Measurements from ENCODE around the gene ST6GALNAC2.

GRCh38 chr17:76361795-76362283 is 8.1 kb upstream of the PRPSAP1 start:
- PRO-cap, 7 experiments: peak in 1 of 7 experiments; most common plus-strand start chr17:76362086 (in 1); most common minus-strand start chr17:76361938 (in 1)
- RAMPAGE, long total RNA, 2 experiments: no peak in any of the 2 experiments

- PRO-cap, 7 experiments: no peak in any of the 7 experiments
- RAMPAGE, long total RNA, 2 experiments: no peak in any of the 2 experiments
These were observed 13.7 kb upstream of the SPHK1 start for GRCh38 chr17:76370676-76371231.

- PRO-cap, 7 experiments: no peak in any of the 7 experiments
- RAMPAGE, long total RNA, 2 experiments: no peak in any of the 2 experiments
These were observed 12.3 kb upstream of the SPHK1 start for GRCh38 chr17:76372110-76372571.

DNA sequence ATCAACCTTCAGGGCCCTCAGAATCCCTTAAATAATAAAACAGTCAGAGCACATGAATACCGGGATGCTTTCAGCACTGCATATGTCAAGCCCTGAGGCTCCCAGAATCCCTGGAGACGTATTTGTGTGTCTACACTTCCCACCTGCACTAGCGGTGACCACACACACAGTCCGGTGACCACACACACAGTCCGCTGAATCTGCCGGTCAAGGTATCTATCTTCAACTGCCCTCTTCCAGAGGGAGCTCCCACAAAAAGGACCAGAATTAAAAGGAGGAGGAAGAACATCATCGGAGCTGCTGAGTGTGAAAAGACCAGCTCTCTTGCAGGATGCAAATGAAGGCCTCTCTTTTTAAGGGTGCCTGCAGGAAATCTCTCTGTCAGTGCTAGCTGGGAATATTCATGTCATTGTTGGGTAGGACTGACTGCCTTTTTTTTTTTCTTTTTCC is 8.1 kb downstream of the UBE2O start:
- PRO-cap, 7 experiments: no peak in any of the 7 experiments
- RAMPAGE, long total RNA, 2 experiments: no peak in any of the 2 experiments

- PRO-cap, 7 experiments: no peak in any of the 7 experiments
- RAMPAGE, long total RNA, 2 experiments: no peak in any of the 2 experiments
These were observed 9.1 kb downstream of the RHBDF2 start for GRCh38 chr17:76491815-76492910.

DNA sequence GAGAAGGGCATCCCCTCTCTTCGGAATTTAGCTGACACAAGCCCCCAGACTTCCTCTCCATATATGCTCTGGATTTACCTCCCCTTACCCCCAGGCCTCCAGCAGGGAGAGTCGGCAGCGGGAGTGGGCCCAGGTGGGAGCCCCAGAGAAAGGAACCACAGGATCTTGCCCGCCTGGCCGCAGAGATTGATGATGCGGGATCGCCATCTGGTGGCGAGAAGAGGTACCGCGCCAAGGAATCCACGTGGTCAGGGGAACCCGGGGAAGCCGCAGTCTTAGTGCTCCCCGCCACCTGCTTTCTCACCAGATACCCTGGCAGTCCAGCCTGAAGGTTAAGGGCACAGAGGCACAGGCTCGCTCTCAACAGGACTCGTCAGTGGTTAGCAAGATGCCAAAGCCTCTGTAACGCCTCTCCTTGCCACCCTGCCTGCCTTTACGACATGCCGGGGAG is 5.1 kb upstream of the RHBDF2 start:
- PRO-cap, 7 experiments: no peak in any of the 7 experiments
- RAMPAGE, long total RNA, 2 experiments: no peak in any of the 2 experiments

DNA sequence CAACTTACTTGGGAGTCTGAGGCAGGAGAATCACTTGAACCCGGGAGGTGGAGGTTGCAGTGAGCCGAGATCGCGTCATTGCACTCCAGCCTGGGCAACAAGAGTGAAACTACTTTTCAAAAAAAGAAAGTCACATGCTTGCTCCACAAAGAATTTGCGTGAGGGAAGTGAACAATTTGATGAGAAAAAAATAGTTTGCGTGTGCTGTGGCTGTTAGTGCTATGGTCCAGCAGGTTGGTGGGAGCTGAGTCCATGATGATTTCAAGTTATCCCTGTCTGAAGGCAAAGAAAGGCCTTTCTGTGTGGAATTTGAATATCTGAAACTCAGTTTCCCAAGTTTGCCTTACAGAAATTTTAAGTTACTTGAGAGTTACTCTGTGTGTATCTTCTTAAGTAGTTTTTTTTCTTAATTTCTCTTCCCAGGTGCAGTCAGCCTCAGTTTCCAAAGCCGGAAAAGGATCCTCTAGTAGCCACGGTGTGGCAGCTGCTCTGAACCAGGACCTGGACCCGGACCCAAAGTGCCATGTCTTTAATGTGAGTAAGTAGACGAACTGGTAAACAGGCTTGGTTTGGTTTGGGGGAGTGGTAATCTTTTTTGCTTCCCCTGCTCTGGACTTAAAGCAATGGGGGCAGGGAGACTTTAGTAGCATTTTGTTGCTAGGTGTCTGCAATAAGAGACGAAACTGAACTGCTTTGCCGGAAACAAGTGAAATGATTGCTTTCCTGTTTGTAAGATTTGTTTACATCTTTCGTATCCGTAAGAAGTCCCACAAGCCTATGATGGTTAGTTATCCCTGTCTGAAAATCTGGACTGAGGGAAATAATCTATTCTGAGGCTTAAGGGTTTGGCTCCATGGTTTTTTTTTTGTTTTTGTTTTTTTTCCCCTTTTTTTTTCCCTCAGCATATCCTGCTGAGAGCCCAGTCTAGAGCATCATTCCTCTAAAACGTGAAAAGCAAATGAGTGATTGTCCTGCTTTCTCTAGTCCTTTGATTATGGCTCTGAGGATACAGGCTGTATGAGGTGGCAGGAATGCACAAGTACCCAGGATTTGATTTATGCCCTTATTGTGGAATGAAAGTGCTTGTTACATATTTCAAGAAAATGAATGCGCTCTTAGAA is 21.4 kb downstream of the PRCD start:
- PRO-cap, 7 experiments: peak in 1 of 7 experiments; most common plus-strand start position 295 of the sequence (in 1)
- RAMPAGE, long total RNA, 2 experiments: no peak in any of the 2 experiments

- PRO-cap, 7 experiments: no peak in any of the 7 experiments
- RAMPAGE, long total RNA, 2 experiments: no peak in any of the 2 experiments
These were observed 19.7 kb downstream of the ST6GALNAC2 start for GRCh38 chr17:76565562-76566666.

- PRO-cap, 7 experiments: no peak in any of the 7 experiments
- RAMPAGE, long total RNA, 2 experiments: no peak in any of the 2 experiments
These were observed 3.0 kb downstream of the ST6GALNAC2 start for GRCh38 chr17:76582556-76583176.

DNA sequence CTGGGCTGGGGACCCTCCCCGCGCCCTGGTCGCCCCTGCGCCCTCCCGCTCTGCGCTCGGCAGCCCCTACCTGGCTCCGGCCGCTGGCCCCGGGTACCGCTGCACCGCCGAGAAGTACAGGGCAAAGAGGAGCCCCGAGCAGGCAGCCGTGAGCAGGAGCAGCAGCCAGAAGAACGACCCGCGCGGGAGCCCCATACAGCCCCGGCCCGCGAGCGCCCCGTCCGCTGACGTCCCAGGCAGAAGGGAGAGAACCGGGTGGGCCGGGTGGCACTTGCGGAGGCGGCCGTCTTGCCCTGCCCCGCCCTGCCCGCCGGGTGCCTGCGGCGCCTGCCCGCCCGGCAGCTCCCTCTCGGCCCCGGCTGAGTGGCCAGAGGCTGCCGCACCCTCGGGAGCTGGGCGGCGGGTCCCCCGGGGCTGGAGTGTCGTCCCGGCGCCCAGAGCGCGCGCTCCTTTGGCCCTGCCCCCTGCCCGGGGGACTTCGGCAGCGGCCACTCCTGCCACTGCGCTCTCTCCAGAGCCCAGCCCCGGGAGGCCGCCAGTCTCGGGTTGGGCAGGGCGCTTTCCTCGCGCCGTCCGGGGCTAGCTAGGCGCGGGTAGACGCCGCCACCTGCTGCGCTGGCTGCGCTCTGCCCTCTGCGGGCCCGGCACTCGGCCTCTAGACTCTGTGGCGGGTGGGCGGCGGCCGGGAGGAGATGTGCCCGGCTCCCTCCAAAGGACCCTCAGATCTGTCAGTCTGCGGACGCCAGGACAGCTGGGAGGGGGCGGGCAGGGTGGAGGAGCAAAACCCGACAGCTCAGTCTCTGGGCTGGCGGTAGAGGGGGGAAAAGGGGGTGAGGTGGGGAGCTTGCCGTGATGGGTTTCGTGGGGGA is at the start of gene ST6GALNAC2:
Gene ST6GALNAC2, minus strand, starts transcription at position 247 of the 869 bp plus-strand sequence.
- PRO-cap, 7 experiments: peak in 3 of 7 experiments; most common plus-strand start position 538 of the sequence (in 1); most common minus-strand start position 453 of the sequence (in 2)
- RAMPAGE, long total RNA, 2 experiments: no peak in any of the 2 experiments

DNA sequence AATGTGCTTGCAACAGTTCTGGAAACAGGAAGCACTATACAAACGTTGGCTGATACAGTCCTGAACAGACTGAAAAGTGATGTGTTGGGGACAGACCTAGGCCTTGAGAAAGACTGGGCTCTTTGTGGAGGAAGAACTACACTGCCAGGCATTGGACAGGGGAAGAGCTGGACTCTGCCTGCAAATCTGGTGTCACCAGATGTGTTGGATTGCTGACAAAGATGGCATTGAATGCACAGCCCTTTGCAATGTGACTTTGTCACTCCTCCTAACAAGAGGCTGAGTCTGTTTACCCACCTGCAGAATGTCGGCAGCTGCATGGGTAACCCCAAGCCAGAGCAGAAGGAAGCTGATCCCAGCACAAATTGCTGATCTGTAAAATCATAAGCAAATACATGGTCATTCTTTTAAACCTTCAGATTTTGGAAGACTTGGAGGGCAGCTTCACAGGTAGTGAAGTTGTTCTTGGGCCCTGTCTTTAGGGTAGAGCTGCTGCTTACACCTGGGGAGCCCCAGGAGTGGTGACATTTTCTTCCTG is 12.5 kb upstream of the ST6GALNAC2 start:
- PRO-cap, 7 experiments: no peak in any of the 7 experiments
- RAMPAGE, long total RNA, 2 experiments: no peak in any of the 2 experiments

GRCh38 chr17:76687466-76687908 is 23.3 kb downstream of the MXRA7 start:
- PRO-cap, 7 experiments: peak in 2 of 7 experiments; most common plus-strand start chr17:76687617 (in 1); most common minus-strand start chr17:76687633 (in 1)
- RAMPAGE, long total RNA, 2 experiments: no peak in any of the 2 experiments

GRCh38 chr17:76735857-76736895 is 955 bp downstream of the SRSF2 start:
- PRO-cap, 7 experiments: peak in 7 of 7 experiments; most common plus-strand start chr17:76736577 (in 3); most common minus-strand start chr17:76736424 (in 4)
- RAMPAGE, long total RNA, 2 experiments: no peak in any of the 2 experiments

- PRO-cap, 7 experiments: no peak in any of the 7 experiments
- RAMPAGE, long total RNA, 2 experiments: no peak in any of the 2 experiments
These were observed 134.0 kb downstream of the MGAT5B start for GRCh38 chr17:77001974-77002877.

DNA sequence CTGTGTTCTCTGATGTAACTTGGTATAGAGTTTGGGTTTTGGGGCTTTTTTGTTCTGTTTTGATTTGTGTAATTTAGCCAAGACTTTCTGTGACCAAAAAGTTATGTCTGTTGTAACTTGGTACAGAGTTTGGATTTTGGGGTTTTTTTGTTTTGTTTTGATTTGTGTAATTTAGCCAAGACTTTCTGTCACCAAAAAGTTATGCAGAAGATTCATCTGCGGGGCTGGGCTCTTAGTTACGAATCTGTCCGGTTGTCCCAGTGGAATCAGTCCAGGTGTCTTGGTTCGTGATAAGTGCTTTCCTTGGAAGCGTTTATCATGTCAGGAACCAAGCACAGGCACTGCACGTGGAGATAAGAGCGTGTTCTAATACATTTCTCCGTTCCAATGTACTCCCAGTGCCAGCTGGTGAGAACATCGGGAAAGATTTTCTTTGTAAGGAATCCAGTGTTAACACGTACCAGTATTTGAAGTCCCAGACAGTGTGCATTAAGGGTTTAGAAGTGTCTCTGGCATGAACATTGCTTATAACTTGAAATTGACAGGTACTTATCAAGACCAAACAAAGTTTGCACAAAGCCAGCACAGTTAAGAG is 44.0 kb upstream of the SEC14L1 start:
- PRO-cap, 7 experiments: no peak in any of the 7 experiments
- RAMPAGE, long total RNA, 2 experiments: no peak in any of the 2 experiments

GRCh38 chr17:77141787-77142601 is 1.2 kb downstream of the SEC14L1 start:
- PRO-cap, 7 experiments: no peak in any of the 7 experiments
- RAMPAGE, long total RNA, 2 experiments: no peak in any of the 2 experiments

DNA sequence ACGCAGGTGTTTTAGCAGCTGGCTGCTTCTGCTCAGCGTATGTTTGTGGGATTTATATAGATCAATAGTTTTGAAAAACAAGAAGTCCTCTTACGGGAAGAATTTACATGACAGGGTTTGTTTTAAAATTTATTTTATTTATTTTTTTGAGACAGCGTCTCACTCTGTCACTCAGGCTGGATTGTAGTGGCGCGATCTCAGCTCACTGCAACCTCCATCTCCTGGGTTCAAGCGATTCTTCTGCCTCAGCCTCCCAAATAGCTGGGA is 3.6 kb downstream of the SEC14L1 start:
- PRO-cap, 7 experiments: no peak in any of the 7 experiments
- RAMPAGE, long total RNA, 2 experiments: no peak in any of the 2 experiments

- PRO-cap, 7 experiments: no peak in any of the 7 experiments
- RAMPAGE, long total RNA, 2 experiments: start-site peak on the plus strand in 1 of 2 experiments, at chr17:77169104-77169458 at its widest, 10 reads per replicate
These were observed 28.3 kb downstream of the SEC14L1 start for GRCh38 chr17:77168972-77169528.

GRCh38 chr17:77218779-77219309 is 62.5 kb upstream of the SEPTIN9 start:
- PRO-cap, 7 experiments: no peak in any of the 7 experiments
- RAMPAGE, long total RNA, 2 experiments: no peak in any of the 2 experiments

DNA sequence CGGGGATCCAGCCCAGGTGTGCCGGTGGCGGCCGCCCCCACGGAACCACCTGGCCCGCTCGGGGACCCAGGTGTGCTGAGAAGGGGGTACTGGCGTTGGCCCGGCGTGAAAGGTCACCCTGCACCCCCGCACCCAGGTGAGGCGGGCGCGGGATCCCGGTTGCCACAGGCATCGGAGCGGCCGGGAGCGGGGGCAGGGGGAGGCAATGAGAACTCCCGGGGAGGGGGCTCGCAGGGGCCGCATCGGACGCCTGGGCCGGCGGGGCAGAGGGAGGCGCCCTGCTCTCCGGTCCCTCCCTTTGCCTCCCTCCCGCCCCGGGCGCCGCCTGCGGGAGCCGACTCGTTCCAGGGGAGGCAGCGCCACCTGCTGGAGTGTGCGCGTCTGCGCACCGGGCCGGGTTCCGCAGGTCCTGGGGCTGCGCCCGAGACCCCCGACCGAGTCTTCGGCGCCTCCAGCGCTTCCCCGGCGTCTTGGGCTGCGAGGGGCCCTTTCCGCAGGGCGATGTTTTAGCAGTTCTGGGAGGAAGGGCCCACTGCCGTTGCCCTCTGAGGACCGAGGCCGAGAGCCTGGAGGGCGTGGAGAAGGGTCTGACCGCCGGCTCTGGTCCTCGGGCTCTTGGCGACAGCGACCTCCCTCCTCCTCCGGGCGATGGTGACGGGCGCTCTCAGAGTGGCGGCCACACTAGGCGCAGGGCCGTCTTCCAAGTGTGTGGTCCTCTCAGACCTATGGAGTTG is 34.3 kb upstream of the SEPTIN9 start:
- PRO-cap, 7 experiments: peak in 1 of 7 experiments; most common minus-strand start position 273 of the sequence (in 1)
- RAMPAGE, long total RNA, 2 experiments: no peak in any of the 2 experiments

All from ovary (tissue), 7 donors.